Metastatic Liver Carcinoma in the Adrenal Gland (tissue), 2 donors: ENCODE measurements around the gene POU2AF2.

- PRO-cap, 2 experiments = no peak in any of the 2 experiments
Observed at GRCh38 chr11:110102019-110102574, 8.9 kb downstream of the ZC3H12C start.

GRCh38 chr11:110148627-110149188 is 55.5 kb downstream of the ZC3H12C start:
- PRO-cap, 2 experiments = no peak in any of the 2 experiments

- PRO-cap, 2 experiments = no peak in any of the 2 experiments
Observed at GRCh38 chr11:110208890-110209755, 87.3 kb downstream of the RDX start.

DNA sequence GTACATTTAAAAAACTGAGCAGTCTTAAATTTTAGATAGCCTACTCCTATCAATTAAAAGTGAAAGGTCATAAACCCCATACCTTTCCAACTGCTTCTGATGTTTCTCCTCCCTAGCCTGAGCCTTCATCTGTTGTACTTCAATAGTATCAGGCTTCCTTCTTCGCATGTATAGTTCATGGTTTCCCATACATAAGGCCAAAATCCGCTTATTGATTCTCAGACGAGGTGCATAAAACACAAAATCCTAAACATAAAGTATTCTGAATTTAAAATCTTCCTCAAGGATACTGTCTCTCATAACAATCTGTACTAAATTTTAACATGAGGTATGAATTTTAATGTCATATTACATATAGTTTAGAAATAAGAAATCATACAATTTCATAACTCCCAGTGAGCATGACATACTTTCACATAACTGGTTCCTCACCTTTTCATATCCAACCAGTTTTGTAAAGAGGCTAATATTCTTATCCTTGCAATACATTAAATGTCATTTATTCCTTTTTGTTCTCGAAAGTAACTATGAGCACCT is 42.5 kb downstream of the RDX start:
- PRO-cap, 2 experiments = no peak in any of the 2 experiments

- PRO-cap, 2 experiments = no peak in any of the 2 experiments
Observed at GRCh38 chr11:110374902-110375450, 54.8 kb upstream of the FDX1 start.

- PRO-cap, 2 experiments = no peak in any of the 2 experiments
Observed at GRCh38 chr11:110522256-110522695, 92.5 kb downstream of the FDX1 start.

GRCh38 chr11:110579539-110580340 is 132.5 kb downstream of the ARHGAP20 start:
- PRO-cap, 2 experiments = no peak in any of the 2 experiments

DNA sequence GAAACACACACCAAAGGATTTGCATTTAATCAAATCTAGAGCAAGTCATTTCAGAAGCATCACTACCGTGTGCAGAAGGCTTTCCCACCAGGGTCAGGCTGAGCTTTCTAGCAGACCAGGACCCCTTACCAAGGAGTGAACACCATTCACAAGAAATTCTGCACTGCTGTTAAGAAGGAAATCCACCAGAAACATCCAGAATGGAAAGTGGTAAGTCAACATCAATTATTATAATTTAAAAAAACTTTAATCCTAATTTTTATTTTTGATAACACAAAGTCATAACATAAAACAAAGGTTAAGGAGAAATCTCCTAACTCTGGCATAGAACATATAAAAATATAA is at the start of gene POU2AF2:
POU2AF2 (plus strand) TSS at position 72 of the 345 bp plus-strand sequence.
- PRO-cap, 2 experiments = no peak in any of the 2 experiments

GRCh38 chr11:111362653-111363433 is 16.2 kb downstream of the POU2AF1 start:
- PRO-cap, 2 experiments = peak in 1 of 2 experiments; most common plus-strand start chr11:111363281 (in 1); most common minus-strand start chr11:111363126 (in 1)

GRCh38 chr11:111416892-111417556 is 37.9 kb upstream of the POU2AF1 start:
- PRO-cap, 2 experiments = no peak in any of the 2 experiments

- PRO-cap, 2 experiments = no peak in any of the 2 experiments
Observed at GRCh38 chr11:111722457-111723334, 43.5 kb downstream of the PPP2R1B start.

DNA sequence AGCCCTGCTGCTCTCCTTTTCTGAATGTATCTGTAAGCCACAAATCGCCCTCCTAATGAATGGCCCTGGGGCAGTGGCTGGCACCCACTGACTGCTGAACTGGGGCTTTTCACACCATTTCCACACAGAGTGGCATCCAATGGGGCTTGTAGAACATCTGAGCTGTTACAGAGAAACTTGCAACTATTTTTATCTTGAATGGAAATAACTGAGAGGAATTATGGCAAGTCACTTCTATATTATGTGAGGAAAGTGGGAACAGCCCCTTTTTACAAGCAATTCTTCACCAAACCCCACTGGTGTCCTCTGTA is 29.4 kb downstream of the PPP2R1B start:
- PRO-cap, 2 experiments = no peak in any of the 2 experiments

- PRO-cap, 2 experiments = peak in 2 of 2 experiments; most common plus-strand start chr11:111763467 (in 1); most common minus-strand start chr11:111763324 (in 2)
Observed at GRCh38 chr11:111763202-111763634, 3.0 kb downstream of the PPP2R1B start.

GRCh38 chr11:111765494-111766237 is 523 bp downstream of the PPP2R1B start:
- PRO-cap, 2 experiments = no peak in any of the 2 experiments

DNA sequence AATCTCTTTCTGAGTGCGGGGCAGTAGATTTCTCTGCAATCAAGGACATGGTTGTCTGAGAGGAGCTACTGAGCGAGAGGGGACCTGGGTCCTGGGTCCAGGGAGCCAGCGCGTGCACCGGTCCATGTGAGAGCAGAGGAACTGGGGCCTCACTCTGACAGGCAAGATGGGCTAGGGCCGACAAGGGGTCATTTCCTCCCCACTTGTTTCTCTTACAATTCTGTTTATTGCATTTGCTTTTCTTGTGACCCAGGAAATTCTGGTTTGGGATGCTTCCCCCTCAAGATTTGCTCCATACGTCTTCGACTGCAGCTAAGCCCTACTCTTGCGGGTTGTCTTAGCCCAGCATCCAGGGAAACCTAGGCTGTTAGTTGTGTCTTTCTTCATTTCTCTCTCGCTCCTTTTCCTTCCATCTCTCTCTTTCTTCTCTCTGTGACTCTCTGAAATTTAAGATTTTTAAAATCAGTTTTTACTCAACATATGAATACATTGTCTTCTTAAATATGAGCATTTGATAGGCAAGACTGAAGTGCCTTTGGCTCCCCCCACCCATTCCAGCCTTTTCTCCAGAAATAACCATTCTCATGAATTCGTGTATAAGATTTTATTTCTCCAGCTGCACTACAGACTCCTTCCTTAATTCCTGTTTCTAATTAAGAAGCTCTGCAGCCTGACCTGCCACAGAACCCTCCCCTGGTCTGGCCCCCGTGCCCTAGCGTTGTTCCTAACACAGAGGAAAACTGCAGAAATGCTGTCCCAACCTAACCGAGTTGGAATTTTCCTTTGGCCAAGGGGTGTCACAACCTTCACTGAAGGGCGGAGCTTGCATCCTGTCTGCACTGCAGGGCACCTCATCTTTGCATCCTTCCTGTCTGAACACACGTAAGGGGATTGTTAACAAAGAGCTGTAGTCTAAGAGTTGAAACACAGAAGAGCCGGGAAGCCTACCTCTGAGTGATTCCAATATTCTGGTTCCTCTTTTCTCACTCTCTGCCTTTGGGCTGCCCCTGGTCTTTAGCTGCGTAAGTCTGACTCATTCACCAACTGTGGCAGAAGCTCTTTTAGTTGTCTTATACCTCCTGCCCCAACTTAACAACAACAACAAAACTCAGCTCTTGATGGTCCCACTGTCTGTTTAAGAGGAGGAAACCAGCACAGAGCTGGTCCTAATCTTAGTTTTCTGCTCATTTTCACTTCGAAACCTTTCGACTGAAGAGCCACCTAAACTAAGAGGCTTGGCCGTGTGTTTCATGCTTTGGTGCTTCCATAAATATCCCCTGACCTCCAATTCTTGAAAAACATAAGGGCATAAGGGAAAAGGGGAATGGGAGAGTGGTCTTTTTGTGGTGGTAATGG is 1.4 kb downstream of the DIXDC1 start:
- PRO-cap, 2 experiments = no peak in any of the 2 experiments

DNA sequence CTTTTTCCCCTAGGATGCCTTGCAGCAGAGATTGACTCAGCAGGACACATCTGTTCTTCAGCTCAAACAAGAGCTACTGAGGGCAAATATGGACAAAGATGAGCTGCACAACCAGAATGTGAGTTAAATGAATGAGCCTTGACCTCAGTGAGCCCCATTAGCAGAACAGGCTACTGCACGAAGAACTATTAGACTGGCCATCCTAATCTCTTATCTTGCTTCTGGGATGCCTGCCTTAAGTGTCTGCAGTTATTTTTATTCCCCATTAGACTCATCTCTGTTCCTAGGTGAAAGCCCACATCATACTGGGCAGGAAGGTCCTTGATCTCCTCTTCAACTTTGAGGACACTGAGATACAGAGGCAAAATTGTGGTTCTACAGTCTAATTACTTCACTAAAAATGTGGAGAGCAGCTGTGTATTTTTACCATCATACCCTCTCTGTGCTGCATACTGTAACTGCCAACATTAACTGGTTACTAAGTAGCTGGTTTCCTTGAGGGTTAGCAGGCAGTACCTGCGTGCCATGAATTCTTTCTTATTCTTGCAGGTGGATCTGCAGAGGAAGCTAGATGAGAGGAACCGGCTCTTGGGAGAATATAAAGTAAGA is 32.7 kb upstream of the DLAT start:
- PRO-cap, 2 experiments = no peak in any of the 2 experiments

- PRO-cap, 2 experiments = no peak in any of the 2 experiments
Observed at GRCh38 chr11:112017543-112018260, 7.5 kb upstream of the DLAT start.

DNA sequence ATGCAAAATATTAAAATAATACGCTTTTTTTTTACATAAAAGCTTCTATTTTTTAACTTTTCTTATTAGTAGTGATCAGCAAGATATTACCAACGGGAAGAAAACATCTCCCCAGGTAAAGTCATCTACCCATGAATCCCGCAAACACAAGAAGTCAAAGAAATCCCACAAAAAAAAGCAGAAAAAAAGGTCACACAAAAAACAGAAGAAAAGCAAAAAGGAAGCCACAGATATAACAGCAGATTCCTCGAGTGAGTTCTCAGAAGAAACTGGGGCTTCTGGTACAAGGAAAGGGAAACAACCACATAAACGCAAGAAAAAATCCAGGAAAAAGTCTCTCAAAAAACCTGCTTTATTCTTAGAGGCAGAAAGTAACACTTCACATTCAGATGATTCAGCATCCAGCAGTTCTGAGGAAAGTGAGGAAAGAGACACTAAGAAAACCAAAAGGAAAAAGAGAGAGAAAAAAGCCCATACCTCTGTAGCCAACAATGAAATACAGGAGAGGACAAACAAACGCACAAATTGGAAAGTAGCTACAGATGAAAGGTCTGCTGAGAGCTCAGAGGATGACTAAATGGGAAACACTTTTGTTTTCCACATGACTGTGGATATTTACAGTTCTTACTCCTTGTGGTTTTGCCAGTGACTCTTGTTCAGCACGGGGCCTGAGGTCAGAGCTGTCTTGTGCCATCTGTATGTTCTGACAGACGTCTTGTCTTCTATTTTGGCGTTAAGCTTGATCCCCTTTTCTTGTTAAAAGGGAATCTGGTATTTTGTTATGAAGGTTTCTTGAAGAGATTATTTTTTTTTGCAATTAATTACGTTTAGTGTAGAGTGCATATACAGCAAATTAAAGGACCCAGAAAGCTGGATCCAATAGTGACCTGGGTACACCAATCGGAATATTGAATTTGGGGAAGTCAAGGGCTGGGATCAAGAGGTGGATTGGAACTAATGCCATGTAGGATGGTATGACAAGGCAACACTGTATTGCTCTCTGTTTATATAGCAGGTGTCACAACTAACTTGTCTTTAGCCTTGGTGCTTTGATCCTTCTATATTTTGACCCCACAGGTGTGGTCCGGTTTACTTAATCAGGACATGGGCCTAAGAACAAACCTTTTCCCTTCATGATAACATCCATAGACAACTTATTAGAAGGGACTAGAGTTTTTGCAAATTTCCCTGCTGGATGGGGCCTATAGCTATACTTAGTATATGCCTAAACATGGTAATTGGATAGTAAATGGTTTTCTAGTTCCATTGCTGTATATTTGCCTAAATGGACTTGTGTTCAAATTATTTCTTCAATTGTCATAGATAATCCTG is 3.7 kb downstream of the TIMM8B start:
- PRO-cap, 2 experiments = no peak in any of the 2 experiments

GRCh38 chr11:112162620-112163546 is 1.0 kb downstream of the IL18 start:
- PRO-cap, 2 experiments = no peak in any of the 2 experiments

- PRO-cap, 2 experiments = no peak in any of the 2 experiments
Observed at GRCh38 chr11:112195013-112195523, 19.8 kb downstream of the BCO2 start.